Hair follicle dermal papilla cell (primary cell): Measurements from ENCODE around the genes CYP2S1, TGFB1, EXOSC5, DMAC2 and CEACAM5.

GRCh38 chr19:40703260-40703774 is 12.9 kb upstream of the NUMBL start:
- CAGE, long polyA plus RNA, result no peak

GRCh38 chr19:40722150-40722670 is 5.3 kb downstream of the ITPKC start:
- CAGE, long polyA plus RNA, result no peak

GRCh38 chr19:40822515-40823234 is 23.7 kb downstream of the EGLN2 start:
- CAGE, long polyA plus RNA, result no peak

DNA sequence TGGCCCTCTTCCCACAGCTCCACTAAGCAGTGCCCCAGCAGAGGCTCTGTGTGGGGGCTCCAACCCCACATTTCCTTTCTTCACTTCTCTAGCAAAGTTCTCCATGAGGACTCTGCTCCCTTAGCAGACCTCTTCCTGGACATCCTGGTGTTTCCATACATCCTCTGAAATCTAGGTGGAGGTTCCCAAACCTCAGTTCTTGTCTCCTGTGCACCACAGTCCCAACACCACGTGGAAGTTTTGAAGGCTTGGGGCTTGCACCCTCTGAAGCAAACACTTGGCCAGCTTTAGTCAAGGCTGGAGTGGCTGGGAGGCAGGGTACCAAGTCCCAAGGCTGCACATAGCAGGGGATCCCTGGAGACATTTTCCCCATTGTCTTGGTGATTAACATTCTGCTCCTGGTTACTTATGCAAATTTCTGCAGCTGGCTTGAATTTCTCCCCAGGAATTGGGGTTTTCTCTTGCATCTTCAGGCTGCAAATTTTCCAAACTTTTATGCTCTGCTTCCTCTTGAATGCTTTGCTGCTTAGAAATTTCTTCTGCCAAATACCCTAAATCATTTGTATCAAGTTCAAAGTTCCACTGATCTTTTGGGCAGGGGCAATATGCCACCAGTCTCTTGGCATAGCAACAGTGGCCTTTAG is 10.3 kb upstream of the CYP2B6 start:
- CAGE, long polyA plus RNA, result no peak

- CAGE, long polyA plus RNA, result no peak
Observed at GRCh38 chr19:41192691-41193701, at the start of gene CYP2S1. CYP2S1 (plus strand) TSS chr19:41193219.

DNA sequence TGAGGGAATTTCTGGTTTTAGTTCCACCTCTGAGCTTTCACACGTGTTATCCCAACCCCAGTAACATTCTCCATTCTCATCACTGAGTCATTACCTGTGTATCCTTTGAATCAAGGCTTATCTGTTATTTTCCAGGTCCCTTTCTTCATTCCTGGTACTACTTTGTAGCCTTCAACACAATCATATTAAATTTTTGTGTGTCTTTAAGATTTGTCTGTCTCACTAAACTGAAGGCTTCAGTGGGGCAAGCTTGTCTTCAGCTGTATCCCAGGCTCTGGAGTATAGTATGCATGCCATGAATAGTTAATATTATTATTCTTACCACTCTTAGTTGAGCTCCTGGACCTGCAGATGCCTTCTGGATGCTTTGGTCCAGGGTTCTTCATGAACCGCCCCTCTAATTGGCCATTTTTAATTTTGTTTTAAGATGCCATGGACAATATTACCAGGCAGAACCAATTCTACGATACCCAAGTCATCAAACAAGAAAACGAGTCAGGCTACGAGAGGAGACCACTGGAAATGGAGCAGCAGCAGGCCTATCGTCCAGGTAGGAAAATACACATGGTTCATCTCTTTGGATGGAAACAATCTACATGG is 3.7 kb downstream of the HNRNPUL1 start:
- CAGE, long polyA plus RNA, result no peak

- CAGE, long polyA plus RNA, result no peak
Observed at GRCh38 chr19:41298646-41298880, 11.4 kb upstream of the CCDC97 start.

- CAGE, long polyA plus RNA, result no peak
Observed at GRCh38 chr19:41306023-41306417, 4.0 kb upstream of the CCDC97 start.

- CAGE, long polyA plus RNA, result no peak
Observed at GRCh38 chr19:41338609-41339088, 15.1 kb downstream of the TGFB1 start.

DNA sequence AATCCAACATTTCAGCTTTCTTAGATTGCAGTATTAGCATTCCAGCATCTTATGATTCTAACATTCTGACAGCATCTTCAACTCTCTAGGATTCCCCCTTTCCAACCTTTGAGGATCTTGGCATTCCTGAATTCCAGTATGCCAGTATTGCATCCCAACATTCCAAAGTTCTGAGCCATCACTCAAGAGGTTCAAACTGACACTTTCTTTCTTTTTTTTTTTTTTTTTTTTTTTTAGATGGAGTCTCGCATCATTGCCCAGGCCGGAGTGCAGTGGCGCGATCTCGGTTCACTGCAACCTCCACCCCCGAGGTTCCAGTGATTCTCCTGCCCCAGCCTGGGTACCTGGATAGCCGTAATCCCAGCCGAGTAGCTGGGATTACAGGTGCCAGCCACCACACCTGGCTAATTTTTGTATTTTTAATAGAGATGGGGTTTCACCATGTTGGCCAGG is 13.7 kb downstream of the TGFB1 start:
- CAGE, long polyA plus RNA, result no peak

DNA sequence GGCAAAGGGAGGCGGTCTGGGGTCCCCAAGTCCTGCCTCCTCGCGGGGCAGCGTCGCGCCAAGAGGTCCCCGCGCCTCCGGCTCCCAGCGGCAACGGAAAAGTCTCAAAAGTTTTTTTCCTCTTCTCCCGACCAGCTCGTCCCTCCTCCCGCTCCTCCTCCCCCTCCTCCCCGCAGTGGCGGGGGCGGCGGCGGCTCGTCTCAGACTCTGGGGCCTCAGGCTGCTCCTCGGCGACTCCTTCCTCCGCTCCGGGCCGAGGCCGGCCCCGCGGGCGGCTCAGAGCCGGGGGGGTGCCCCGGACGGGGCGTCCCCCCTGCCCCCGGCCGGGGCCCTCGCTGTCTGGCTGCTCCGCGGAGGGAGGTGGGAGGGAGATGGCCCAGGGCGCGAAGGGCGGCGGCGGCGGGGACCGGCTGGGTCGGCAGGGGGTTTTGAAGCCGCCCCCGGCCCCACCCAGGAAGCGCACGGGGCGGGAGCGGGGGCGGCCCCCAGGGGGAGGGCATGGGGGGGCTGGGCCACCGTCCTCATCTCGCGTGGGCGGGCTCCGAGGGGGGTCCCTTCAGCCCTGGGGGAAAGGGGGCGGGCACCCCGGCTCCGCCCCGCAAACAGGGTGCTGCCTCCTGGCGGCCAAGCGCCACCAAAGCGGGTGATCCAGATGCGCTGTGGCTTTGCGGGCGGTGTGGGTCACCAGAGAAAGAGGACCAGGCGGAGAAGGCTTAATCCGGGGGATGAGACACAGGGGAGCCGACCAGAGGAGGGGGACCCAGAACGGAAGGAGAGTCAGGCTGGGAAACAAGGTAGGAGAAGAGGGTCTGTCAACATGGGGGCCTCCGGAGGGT is at the start of gene TGFB1:
TSS of gene TGFB1 (minus strand) at position 401 of the 836 bp plus-strand sequence.
- CAGE, long polyA plus RNA, result no peak

GRCh38 chr19:41397022-41398068 is at the start of gene EXOSC5:
EXOSC5 (minus strand) TSS chr19:41397359.
- CAGE, long polyA plus RNA, result no peak

DNA sequence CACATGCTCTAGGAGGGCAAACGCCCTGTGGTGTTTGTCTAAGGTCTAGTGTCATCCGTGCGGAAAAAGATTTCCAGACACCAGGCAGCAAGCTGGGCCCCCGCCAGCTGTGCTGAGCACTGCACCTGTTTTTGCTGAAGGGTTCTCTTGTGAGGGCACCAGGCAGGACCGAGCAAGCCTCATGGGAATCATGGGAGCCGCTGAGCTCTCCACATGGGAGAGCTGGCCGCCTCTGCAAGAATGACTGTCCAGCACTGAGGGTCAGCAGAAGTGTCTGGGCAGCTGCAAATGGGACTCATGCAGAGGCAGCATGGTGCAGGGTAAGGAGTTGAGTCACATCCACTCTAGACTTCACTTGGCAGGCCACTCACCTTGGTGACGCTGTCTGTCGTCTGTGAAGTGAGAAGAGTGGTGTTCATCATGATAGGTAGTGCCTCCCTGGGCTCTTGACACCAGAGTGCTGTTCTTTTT is 12.0 kb downstream of the B3GNT8 start:
- CAGE, long polyA plus RNA, result no peak

- CAGE, long polyA plus RNA, result no peak
Observed at GRCh38 chr19:41425631-41426545, 1.3 kb downstream of the B3GNT8 start.

GRCh38 chr19:41427639-41428676 is 784 bp upstream of the B3GNT8 start:
- CAGE, long polyA plus RNA, result no peak

- CAGE, long polyA plus RNA, result no peak
Observed at GRCh38 chr19:41439433-41440292, at the start of gene DMAC2. DMAC2 (minus strand) TSS chr19:41439912.

DNA sequence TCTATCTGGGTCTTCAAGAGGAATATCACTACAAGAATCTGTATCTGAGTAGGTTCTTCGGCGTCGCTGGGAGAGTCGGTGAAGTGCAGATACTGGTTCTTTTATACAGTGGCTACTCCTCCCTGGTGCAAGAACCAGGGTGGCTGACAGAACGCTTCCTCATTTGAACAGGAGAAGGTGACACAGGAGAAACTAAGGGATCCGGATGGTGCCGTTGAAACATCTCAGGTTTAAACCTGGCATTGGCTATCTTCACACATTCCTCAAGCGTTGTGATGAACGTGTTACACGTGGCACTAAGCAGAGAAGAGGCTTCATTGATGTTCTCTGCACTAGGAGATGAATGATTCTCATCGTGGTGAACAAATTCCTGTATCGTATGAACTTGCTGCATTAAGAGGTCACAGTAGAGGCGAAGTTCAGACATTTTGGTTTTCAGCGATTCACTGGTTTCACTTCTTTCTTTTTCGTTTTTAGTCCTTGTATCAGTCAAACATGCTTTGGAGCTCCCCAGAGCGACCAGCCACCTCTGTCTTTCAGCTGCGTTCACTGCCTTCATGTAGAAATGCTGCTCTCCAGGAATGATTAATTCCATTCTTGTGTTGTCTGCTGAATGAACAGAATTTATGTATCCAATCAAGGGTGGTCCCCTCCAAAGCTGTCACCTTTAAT is 54.7 kb upstream of the CEACAM21 start:
- CAGE, long polyA plus RNA, result no peak

DNA sequence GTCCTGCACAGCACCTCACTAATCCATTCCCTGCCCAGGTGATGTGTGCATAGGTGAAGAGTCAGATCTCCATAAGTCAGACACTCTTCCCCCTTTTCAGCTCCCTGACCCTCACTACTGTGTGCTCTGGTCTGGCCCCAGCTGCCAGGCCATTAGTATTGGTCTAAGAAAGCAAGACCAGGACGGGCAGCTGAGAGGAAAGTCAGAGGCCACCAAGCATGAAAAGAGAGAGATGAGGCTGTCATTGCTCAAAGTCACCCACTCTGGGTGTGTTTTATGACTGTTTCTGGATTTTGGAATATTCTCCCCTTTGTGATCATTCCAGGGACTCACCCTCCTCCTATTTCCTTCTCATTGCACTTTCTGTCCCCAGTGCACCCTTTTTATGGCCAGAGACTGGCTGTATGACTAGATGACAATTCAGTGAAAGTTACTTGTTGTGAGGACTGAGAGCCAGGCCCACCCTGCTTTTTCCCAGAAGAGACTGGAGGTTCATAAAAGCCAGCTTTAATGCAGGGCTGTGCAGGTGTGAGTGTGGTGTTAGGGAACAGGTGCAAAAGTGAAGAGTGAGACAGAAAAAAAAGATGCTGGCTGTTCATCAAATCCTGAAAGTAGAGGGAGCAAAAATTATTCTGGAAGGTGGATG is 17.4 kb downstream of the CEACAM7 start:
- CAGE, long polyA plus RNA, result no peak

DNA sequence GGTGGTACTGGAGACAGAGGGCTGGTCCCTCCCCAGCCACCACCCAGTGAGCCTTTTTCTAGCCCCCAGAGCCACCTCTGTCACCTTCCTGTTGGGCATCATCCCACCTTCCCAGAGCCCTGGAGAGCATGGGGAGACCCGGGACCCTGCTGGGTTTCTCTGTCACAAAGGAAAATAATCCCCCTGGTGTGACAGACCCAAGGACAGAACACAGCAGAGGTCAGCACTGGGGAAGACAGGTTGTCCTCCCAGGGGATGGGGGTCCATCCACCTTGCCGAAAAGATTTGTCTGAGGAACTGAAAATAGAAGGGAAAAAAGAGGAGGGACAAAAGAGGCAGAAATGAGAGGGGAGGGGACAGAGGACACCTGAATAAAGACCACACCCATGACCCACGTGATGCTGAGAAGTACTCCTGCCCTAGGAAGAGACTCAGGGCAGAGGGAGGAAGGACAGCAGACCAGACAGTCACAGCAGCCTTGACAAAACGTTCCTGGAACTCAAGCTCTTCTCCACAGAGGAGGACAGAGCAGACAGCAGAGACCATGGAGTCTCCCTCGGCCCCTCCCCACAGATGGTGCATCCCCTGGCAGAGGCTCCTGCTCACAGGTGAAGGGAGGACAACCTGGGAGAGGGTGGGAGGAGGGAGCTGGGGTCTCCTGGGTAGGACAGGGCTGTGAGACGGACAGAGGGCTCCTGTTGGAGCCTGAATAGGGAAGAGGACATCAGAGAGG is at the start of gene CEACAM5:
TSS of gene CEACAM5 (plus strand) at position 439 of the 733 bp plus-strand sequence.
- CAGE, long polyA plus RNA, result no peak

DNA sequence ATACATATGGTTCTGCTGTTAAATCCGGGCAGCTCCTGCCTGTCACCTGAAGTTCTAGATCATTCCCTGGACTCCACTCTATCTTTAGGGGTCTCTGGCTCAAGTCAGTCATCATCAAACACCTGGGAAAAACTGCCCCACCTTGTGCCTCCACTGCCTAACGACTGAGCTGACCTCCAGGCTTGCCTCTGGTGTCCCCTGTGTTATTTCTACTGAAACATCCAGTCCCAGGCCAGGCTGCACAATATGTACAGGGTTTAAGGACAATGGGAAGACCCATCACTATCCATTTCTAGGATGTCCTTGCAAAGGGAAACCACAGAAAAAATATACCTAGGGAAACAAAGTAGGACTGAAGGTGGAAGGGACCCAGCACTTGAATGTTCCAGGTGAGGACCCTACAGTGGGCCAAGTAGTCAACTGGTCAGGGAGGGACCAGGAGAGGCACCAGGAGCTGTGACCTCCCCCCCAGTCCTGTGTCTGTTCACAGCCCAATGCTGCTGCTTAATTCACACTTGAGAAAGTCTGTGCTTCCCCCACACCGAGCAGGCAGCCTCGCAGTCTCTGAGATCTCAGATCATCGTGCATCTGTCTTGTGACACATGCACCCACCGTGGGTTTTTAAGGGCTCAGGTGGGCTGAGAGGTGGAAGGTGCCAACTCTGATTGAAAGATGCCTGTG is 6.0 kb downstream of the CEACAM5 start:
- CAGE, long polyA plus RNA, result no peak